ENCODE results near the genes SEPTIN12, SEC14L5 and NAGPA.

GRCh38 chr16:4372994-4373580 lies 1.4 kb downstream of the VASN start:
- PRO-cap: no peak

DNA sequence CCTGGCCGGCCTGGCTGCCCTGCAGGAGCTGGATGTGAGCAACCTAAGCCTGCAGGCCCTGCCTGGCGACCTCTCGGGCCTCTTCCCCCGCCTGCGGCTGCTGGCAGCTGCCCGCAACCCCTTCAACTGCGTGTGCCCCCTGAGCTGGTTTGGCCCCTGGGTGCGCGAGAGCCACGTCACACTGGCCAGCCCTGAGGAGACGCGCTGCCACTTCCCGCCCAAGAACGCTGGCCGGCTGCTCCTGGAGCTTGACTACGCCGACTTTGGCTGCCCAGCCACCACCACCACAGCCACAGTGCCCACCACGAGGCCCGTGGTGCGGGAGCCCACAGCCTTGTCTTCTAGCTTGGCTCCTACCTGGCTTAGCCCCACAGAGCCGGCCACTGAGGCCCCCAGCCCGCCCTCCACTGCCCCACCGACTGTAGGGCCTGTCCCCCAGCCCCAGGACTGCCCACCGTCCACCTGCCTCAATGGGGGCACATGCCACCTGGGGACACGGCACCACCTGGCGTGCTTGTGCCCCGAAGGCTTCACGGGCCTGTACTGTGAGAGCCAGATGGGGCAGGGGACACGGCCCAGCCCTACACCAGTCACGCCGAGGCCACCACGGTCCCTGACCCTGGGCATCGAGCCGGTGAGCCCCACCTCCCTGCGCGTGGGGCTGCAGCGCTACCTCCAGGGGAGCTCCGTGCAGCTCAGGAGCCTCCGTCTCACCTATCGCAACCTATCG lies 10.2 kb downstream of the VASN start:
- PRO-cap: no peak

GRCh38 chr16:4478002-4478405 lies 1.8 kb downstream of the HMOX2 start:
- PRO-cap: no peak

DNA sequence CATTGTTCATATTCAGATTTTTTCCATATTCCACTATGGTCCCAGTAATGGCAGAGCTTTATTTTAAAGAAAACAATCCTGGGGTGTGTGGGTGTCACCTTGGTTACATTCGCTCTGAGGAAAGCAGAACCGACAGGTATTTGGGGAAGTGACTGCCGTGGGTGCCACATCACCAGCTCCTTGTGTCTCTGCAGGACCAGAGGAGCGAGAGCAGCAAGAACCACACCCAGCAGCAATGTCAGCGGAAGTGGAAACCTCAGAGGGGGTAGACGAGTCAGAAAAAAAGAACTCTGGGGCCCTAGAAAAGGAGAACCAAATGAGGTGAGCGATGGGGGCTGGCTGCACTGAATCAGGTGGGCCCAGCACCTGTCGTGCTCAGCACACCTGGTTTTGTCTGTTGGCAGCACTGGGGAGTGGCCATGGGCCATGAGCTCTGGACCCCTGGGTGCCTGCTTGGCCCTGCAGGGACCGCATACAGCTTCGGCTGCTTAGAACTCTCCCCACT lies 29.1 kb downstream of the HMOX2 start:
- PRO-cap: bidirectional peak, plus-strand start at position 135 of the sequence, minus-strand start at position 116 of the sequence; bidirectional peak, plus-strand start at position 315 of the sequence, minus-strand start at position 182 of the sequence

GRCh38 chr16:4597078-4597546 lies 17.6 kb downstream of the UBALD1 start:
- PRO-cap: no peak

- PRO-cap: no peak
These were observed 34.2 kb upstream of the NUDT16L1 start for GRCh38 chr16:4659033-4659692.

GRCh38 chr16:4668276-4668912 lies 25.0 kb upstream of the NUDT16L1 start:
- PRO-cap: no peak

DNA sequence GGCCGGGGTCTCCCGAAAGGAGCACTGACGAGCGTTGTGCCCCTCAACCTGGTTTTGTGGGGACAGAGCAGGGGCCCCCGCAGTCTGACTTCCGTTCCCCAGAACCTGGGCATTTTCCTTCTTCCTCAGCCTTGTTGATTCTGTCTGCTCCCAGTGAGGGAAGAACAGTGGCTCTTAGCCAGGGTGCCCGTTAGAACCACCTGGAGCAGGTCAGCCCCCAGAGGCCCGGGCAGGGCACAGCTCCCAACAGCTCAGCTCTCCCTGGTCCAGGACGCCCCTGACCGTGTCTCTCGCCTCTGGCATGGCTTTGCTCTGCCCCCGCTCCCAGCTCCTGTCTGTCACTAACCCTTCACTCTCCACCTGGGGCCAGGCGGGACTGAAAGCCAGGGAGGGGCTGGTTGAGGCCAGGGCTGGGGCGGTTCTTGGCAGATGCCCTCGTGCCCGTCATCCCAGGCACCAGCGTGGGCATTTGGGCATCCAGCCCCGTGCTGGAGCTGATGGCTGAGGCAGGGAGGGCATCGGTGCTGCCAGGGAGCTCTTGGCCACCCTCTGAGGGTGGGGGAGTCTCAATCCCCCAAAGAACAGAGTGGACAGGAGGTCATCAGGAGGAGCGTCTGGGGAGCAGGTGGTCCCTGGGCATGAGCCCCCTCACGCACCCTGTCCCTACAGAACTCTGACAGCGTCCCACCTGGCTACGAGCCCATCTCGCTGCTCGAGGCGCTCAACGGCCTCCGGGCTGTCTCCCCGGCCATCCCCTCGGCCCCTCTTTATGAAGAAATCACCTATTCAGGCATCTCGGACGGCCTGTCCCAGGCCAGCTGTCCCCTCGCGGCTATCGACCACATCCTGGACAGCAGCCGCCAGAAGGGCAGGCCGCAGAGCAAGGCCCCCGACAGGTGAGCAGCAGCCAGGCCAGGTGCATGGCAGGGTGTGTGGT lies 12.2 kb upstream of the NUDT16L1 start:
- PRO-cap: no peak

GRCh38 chr16:4688105-4688879 lies 5.1 kb upstream of the NUDT16L1 start:
- PRO-cap: no peak

- PRO-cap: no peak
These were observed 3.6 kb upstream of the NUDT16L1 start for GRCh38 chr16:4689424-4690575.

DNA sequence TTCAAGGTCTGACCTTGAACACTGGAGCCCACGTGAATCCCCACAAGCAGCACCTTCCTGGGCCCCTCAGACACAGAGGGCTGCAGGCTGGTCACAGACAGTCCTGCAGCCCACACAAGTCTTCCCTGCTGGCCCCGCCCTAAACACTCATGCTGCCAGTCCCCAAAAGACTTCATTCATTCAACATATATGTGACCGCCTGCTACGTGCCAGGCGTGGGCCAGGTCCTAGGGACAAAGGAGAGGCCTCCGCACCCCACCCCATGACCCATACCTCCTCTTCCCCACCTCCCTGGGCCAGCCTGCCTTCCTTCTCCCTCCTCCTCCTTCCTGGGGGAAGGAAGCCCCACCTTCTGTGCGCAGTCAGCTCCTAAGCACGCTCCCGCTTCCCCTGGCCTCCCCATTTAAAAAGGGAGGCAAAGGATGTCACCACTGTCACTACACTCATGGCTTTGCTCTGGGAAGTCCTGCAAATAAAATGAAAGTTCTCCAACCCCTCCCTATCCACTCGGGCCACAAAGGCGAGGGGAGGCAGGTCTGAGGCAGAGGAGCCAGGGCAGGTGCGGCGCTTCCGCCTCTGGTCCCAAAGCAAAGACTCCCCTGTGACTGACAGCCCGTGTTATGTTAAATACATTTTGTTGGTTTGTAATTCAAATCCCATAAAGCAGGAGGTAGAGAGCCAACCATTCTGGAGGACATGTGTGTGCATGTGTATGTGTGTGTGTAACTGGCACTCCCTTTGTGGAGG lies 9.0 kb downstream of the DNAAF8 start:
- PRO-cap: no peak

GRCh38 chr16:4788016-4788687 lies at the start of gene SEPTIN12:
Gene SEPTIN12, minus strand, starts transcription at chr16:4788345.
- PRO-cap: no peak

- PRO-cap: no peak
These were observed 1.9 kb upstream of the SMIM22 start for GRCh38 chr16:4793244-4793782.

GRCh38 chr16:4796919-4797738 lies 2.0 kb downstream of the SMIM22 start:
- PRO-cap: no peak

- PRO-cap: unidirectional peak, plus-strand start at chr16:4828889
These were observed 18.5 kb downstream of the GLYR1 start for GRCh38 chr16:4828495-4828996.

- PRO-cap: no peak
These were observed 16.7 kb downstream of the GLYR1 start for GRCh38 chr16:4830440-4830677.

- PRO-cap: unidirectional peak, minus-strand start at chr16:4957761
These were observed at the start of gene SEC14L5 for GRCh38 chr16:4957532-4958562. Gene SEC14L5, plus strand, starts transcription at chr16:4958330.

- PRO-cap: bidirectional peak, plus-strand start at chr16:5033955, minus-strand start at chr16:5033930
These were observed at the start of gene NAGPA for GRCh38 chr16:5033752-5034079. Gene NAGPA, minus strand, starts transcription at chr16:5033935.

- PRO-cap: no peak
These were observed 42.4 kb downstream of the TMEM114 start for GRCh38 chr16:8547913-8548286.

DNA sequence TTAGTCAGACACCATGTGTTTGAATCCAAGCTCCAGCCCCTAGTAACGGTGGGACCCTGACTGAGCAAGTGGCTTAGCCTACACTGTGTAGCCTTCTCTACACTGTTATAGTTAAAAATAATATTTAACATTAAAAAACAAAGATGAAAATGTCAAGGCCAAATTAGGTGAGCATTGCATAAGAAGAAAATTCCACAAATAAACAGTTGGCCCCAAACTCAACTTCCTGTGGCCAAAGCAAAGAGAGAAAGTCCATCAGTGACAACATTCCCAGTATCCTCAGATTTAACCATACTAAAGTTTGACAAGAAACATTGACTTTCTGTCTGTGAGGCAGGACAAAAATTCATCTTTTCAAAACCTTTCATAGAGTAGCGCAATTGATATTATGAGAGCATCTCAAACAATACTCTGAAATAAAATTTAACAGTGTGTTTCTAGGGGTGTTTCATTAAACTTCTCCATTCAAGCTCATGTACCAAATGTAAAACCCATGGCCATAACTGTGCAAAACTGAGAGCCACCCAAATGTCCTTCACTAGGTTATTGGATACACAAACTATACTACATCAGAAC lies 38.9 kb downstream of the TMEM114 start:
- PRO-cap: no peak